HT-29 (cell line): ENCODE data around the gene PCBP3.

- RAMPAGE, long total RNA, result no peak
Observed at GRCh38 chr21:45571026-45571914, 29.0 kb upstream of the SLC19A1 start.

- RAMPAGE, long total RNA, result no peak
Observed at GRCh38 chr21:45607044-45607556, 36.4 kb upstream of the PCBP3 start.

GRCh38 chr21:45634300-45634917, 9.1 kb upstream of the PCBP3 start:
- RAMPAGE, long total RNA, result no peak

- RAMPAGE, long total RNA, result no peak
Observed at GRCh38 chr21:45640651-45641648, 2.6 kb upstream of the PCBP3 start.

- RAMPAGE, long total RNA, result no peak
Observed at GRCh38 chr21:45641649-45642325, 1.7 kb upstream of the PCBP3 start.

- RAMPAGE, long total RNA, result no peak
Observed at GRCh38 chr21:45643327-45644022, at the start of gene PCBP3. Gene PCBP3, plus strand, starts transcription at chr21:45643725.

- RAMPAGE, long total RNA, result no peak
Observed at GRCh38 chr21:45827112-45827614, 154.4 kb upstream of the COL6A1 start.

DNA sequence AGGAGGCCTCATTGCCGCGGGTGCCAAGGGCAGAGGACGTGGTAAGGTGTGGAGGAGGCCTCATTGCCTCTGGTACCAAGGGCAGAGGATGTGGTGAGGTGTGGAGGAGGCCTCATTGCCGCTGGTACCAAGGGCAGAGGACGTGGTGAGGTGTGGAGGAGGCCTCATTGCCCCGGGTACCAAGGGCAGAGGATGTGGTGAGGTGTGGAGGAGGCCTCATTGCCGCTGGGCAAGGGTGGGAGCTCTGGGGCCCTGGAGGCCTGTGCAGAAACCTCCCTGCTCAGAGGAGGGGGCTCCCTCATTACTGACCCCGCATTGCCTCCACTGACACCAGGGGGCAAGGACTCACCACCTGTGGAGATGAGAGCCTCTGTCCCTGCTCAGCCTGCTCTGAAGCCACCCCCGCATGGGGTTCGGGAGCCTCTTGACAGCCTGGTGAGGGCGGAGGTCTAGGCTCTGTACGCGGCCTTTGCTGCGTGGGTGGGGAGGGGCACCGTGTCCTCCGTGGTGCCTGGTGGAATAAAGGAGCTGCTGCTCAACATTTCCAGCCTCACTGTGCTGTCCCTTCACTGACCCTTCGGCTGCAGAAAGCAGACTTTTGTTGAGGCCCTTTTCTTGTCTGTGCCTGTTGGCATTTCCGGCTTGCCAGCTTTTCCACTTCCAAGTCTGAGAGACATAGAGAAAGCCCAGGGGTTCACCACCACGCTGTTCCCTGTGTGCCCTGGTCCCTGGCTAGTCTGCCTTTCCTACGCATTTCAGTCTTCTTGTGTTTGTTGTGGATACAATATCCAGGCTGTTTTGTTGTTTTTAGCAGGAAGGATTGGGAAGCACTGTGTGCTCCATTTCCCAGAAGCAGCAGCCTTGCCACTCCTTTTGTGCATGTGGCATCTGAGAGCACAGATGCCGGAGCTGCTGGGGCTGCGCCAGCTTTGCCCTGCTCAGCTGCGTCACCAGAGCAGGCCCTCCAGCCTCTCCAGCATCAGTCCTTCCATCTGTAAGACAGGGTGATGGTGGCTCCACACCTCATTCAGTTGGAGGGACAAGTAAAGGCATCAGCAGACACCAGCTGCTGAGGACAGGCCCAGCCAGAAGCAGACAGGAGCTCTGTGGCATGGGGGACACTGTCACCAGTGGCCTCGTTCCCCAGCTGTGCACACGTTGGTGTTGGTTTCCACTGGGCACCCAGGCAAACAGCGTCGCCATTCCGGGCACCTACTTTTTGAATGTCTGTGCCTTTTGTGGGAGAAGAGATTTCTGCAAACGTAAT, 94.7 kb upstream of the COL6A1 start:
- RAMPAGE, long total RNA, result no peak

DNA sequence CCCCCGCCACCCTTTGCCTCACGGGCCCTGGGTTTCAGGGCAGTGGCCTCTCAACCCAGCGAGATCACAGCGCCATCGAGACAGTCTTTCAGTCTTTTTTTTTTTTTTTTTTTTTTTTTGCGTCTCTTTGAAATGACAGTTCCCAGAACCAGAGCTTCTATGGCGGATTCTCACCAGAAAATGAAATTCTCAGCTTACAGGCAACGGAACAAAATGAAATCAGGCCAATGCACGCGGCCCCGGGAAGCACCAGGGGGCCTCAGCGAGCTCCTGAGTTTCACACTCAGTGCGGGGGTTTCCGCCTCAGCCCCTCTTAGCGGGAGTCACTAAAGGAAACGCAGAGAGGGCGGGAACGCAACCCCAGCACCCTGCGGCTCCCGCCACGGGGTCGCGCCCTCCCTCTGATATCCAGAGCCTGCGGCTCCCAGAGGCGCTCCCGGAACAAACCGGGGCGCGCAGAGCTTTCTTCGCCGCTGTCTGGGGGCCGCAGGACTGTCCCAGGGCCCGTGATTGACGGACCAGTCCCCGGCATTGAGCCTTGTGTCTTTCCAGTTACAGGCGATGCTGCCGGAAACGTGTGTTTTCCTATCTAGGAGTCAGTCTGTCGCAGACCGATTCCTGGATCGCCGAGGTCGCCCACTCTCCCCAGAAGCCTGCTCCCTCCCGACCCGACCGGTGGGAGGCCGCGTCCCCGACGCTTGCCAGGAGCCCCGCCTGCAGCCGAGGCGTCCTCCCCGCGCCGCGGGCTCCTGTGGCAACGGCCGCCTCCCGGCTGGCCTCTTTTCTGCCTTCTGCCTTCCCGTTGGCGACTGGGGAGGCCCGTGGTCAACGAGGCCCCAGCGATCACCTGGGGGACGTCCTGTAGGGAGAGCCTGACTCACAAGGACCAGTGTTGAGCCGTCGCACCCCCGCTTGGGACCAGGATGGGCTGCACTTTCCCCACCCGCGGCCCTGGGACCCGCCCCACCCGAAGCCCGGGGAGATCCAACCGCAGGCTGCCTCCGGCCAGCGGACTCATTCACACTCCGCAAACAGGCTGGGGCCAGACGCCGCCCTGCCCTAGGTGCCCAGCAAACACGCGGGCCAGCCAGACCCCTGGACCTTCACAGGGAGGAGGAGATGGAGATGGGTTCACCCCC, 7.7 kb upstream of the COL6A1 start:
- RAMPAGE, long total RNA, result no peak

- RAMPAGE, long total RNA, result no peak
Observed at GRCh38 chr21:45986905-45987285, 5.3 kb downstream of the COL6A1 start.

DNA sequence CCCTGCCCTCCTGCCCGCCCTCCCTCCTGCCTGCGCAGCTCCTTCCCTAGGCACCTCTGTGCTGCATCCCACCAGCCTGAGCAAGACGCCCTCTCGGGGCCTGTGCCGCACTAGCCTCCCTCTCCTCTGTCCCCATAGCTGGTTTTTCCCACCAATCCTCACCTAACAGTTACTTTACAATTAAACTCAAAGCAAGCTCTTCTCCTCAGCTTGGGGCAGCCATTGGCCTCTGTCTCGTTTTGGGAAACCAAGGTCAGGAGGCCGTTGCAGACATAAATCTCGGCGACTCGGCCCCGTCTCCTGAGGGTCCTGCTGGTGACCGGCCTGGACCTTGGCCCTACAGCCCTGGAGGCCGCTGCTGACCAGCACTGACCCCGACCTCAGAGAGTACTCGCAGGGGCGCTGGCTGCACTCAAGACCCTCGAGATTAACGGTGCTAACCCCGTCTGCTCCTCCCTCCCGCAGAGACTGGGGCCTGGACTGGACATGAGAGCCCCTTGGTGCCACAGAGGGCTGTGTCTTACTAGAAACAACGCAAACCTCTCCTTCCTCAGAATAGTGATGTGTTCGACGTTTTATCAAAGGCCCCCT, 22.9 kb downstream of the COL6A1 start:
- RAMPAGE, long total RNA, result no peak

DNA sequence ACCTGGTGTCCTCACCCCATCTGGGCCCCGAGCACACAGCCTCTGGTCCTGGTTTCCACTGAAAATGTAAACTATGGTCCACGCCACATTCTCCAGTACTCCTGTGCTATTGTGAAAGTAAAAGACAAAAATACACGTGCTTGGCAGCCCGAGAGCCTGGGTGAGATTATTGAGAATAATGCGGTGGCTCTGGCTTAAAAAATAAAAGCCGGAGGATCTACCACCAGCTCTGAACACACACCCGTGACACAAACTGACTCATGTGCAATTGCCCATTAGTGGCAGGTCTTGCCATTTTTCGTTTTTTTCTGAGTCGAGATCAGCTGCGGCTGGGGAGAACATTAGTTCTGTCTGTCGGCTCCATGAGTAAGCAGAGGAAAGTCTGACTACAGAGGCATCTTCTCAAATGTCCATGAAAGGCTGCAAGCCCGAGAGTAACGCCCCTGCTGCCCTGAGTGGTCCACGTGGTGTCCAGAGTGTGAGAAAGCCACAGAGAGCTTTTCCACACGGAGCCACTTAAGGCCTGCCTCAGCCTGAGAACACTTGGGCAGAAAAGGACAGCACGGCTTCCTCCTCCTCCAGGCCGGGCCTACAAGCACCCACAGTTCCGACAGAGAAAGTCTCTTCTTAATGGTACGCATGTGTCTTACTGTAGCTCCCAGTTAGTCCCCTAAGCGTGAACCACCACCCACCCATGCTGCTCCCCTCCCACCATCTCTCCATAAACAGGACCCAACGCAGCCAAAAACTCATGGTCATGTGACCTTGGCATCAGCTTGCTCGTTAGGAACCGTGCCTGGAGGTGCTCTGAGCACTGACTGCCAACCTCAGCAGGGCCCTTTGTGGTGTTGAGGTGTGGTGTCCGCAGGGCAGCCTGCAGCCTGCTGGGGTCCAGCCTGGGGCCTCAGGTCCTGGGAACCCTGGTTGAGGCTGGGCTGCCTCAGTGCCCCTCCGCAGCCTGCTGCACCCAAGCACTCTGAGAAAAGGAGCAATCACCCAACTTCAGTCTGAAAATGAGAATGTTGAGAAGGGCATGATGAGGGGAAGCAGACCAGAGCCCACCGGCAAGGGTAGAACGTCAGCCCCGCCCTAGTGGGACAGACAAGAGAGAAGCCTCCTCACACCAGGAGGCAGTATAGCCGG, 5.4 kb upstream of the COL6A2 start:
- RAMPAGE, long total RNA, result no peak

GRCh38 chr21:46112074-46112761, 14.3 kb downstream of the COL6A2 start:
- RAMPAGE, long total RNA, result no peak

DNA sequence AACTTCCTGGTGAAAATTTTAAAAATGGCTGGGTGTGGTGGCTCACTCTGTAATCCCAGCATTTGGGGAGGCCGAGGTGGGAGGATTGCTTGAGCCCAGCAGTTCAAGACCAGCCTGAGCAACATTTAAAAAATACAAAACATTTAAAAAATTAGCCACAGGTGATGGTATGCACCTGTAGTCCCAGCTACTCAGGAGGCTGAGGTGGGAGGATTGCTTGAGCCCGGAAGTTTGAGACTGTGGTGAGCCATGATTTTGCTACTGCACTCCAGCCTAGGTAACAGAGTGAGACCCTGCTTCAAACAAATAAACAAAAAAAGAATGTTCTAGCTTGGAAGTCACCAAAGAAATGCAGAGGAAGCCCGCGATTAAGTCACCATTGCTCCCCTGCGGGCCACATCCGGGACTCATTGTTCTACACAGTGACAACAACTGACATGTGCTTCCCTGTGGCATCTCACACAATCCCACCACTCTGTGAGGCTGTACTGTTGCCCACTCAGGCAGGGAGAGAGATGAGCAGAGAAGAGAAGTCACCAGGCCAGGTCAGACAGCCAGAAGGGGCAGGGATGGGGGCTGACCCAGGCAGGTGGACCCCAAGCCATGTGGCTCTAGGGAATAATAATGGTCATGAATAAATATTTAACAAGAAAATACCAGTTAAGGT, 18.5 kb upstream of the SPATC1L start:
- RAMPAGE, long total RNA, result no peak

DNA sequence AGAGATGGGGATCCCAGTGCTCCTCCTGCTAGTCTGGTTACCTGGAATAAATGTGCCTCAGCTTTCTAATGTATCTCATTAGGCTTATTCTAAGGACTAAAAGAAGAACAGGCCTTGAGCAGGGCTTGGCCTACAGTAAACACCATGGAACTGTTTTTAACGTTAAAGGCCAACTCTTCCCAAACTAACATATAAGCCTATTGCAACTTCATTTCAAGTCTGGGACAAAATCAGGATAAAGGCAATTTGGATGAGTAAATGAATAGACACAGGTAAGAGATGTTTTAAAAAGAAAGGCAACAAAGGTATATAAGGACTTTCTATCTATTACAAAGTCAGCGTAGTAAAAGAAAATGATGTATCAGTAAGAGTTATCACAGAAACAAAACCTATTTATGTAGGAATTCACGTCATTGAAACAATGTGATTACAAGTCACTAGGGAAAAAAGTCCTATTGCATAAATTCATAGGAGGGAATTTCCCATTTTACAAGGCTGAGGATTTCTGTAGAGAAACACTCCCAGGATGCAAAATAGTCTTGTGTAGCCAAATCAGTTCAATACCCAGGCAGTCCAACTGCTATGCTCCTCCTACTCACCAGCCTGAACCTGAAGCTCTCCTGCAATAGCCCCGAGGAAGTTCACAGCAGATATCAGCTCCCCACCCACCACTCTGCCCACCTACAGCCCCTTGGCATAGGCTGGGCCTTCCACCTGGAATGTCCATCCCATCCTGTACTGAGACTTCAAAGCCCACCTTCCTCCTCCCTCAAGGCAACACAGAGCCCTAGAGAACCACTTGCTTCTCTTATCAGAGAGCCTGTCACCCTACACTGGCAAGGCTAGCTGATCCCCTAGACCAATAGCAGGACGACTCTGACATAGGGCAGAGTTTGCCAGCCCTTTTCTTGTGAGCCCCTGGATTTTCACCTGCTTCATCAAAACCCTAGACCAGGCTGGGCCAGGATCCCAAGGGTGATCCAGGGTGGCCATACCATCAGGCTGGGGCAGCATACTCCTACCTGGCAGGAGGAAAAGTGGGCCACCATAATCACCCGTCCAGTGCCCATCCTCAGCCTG, 1.7 kb downstream of the LSS start:
- RAMPAGE, long total RNA, result no peak

- RAMPAGE, long total RNA, result no peak
Observed at GRCh38 chr21:46264996-46265468, 20.4 kb downstream of the MCM3AP start.

GRCh38 chr21:46324322-46324583, 297 bp downstream of the PCNT start:
- RAMPAGE, long total RNA, result no peak

DNA sequence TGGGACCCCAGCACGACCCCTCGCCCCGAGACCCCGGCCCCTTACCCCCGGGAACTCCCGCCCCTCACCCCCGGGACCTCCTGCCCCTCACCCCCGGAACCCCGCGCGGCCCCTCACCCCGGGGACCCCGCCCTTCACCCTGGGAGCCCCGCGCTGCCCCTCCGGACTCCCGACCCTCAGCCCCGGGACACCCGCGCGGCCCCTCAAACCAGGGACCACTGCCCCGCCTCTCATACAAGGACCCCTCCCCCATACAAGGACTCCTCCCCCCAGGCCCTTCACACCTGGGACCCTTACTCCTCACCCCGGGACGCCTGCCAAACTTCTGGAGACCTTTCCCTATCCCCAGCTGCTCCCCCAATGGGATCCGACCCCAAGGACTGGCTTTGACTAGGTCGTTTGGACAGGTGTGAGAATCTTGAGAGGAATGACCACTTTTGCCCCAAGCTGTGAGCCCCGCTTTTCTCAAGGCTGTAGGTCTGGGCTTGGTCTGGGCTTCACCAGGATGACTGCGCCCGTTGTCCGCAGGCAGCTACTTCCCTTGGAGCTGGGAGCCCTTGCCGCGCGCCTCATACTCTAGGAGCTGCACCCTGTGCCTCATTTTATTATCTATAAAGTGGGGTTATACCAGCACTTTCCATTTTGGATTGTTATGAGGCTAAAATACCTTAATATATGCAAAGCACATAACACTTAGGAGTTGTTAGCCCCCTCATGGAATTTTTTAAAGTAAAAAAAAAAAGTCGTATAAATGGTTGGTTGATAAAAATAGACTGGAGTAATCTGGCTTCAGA, 972 bp downstream of the DIP2A start:
- RAMPAGE, long total RNA, result no peak

DNA sequence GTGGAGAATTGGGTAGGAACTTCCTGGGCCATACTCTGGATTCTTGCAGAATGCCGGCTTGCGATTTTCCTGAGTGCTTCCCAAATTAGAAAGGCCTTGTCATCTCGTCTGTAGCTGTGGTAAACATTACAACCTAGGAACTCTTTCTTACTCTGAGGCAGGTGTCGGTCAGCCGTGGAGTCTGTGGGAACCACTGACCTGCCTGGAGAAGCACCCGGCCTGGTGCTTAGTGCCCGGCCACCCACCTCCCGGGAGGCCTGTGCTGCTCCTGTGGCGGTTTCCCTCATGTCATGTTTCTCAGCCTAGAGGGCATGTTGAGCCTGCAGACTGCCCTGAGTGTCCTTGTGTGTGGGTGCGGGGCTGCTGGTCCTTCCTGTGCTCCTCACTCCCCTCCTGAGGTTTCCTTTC, 64.7 kb downstream of the S100B start:
- RAMPAGE, long total RNA, result no peak